RPMI7951 (cell line): ENCODE measurements around a stretch of chr5.

DNA sequence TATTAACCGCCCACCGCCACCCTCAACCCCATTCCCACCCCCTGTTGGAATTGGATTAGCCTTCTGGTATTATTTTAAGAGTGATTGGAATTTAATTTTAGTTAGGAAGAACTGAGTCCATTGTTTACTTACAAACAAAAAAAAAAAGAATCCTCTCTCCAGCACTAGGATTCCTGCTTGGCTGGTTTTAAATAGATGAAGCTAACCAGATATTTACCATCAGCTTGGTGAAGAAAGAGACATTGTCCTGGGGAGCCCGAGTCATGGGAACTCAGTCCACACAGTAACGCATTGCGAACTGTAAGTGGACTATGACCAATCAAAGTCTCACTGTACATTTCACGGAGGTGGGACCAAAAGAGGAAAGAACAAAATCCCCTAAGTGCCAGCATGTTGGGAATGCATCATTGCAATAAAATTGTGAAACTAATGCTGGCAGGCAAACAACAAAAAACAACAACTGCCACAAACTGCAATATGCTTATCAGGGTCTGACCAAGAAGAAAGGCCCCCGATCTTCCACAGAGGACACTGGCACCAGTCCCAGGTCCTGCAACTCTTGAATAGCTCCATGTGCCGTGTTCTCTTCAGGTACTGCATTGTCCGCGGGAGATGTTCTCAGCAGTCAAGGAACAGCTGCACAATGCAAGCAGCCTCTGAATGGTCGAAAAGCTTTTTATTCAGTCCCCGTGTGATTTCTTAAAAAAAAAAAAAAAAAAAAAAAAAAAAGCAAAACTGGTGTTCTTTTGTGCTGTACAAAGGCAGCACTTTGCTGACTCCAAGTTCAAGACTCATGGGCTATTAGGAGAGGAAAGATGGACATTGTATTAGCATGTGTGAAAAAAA, 38.2 kb downstream of the SEMA6A start:
- RAMPAGE, long total RNA, result no peak

GRCh38 chr5:116544270-116544923, 30.2 kb downstream of the SEMA6A start:
- RAMPAGE, long total RNA, result no peak

DNA sequence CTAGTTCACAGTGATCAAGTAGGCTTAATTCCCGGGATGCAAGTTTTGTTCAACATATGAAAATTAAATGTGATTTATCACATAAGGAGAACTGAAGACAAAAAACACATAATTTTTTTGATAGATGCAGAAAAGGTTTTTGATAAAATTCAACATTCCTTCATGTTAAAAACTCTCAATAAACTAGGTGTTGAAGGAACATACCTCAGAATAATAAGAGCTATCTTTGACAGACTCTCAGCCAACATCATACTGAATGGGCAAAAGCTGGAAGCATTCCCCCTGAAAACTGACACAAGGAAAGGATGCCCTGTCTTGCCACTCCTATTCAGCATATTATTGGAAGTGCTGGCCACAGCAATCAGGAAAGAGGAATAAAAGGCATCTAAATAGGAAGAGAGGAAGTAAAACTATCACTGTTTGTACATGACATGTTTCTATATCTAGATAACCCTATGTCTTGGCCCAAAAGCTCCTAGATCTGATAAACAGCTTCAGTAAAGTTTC, 70.1 kb downstream of the DMXL1 start:
- RAMPAGE, long total RNA, result no peak

GRCh38 chr5:119269906-119270379, 85.9 kb upstream of the TNFAIP8 start:
- RAMPAGE, long total RNA, result no peak

GRCh38 chr5:119271609-119271920, 84.3 kb upstream of the TNFAIP8 start:
- RAMPAGE, long total RNA, result no peak

GRCh38 chr5:119356668-119357128, 879 bp downstream of the TNFAIP8 start:
- RAMPAGE, long total RNA, result no peak

- RAMPAGE, long total RNA, result no peak
Measured at GRCh38 chr5:119896816-119897202, 267.5 kb downstream of the FAM170A start.

GRCh38 chr5:120512970-120513324, 48.8 kb downstream of the PRR16 start:
- RAMPAGE, long total RNA, result no peak

- RAMPAGE, long total RNA, result no peak
Measured at GRCh38 chr5:122020073-122020801, 57.8 kb downstream of the LOX start.

- RAMPAGE, long total RNA, result no peak
Measured at GRCh38 chr5:122126778-122127010, 2.7 kb upstream of the ZNF474 start.

- RAMPAGE, long total RNA, result no peak
Measured at GRCh38 chr5:122163622-122164473, 3.9 kb downstream of the ENSG00000250803 start.

DNA sequence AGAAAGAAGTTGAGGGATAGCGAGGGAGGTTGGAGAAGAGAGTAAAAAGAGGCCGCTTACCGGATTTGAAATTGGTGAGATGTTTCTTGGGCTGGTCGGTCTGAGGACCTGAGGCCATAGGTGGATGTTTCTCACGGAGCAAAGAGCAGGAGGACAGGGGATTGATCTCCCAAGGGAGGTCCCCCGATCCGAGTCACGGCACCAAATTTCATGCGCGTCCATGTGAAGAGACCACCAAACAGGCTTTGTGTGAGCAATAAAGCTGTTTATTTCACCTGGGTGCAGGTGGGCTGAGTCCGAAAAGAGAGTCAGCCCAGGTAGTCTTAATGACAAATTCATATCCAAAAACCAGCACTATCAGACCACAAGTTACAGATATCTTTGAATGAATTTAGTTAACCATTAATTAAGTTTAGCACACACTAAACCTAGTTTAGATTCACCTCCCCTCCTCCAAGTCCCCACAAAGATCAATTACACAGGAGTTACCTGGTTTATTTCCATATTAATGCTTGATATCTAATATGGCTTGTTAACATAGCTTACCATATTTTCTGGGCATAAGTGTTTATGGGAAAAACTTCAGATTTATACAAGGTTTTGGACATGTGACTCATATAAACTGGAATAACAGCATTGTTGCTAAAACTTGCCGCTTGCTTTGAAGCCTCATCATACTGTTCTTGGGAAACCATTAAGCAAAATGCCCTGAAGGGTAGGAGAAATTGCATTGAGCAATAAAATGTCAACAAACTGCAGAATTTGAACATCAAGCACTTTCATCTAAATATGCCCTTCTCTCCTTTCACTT, 166.7 kb downstream of the SNCAIP start:
- RAMPAGE, long total RNA, result no peak

GRCh38 chr5:122997175-122997692, 39.3 kb downstream of the PPIC start:
- RAMPAGE, long total RNA, result no peak

DNA sequence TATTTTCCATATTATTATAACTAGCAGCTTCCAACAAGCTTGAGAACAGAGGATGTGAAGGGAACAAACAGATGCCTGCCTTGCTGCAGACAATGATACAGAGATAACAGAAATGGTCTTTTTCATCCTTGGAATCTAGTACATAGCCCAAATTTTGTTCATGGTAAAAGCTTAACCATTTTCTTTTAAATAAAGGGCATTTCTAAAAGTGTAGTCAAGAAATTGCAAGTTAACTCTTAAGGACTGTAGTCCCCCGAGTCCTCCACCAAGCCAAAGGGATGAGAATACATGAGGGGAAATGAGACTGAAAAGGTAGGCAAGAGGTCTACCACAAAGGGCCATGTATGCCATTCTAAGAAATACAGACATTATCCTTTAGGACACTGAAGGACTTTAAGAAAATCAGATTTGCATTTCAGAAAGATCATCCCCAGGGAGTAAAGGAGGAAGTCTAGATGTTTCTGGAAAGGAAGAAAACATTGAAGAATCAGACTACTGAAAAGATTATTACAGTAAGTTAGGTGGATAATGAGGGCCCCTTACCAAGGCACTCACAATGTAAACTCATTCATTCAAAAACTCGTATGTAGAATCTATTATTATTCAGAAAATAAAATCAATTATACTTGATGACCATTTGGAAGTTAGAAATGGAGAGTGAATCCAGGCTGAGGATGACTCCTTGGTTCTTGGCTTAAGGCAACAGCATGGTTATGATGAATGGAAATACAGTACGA, 2.8 kb downstream of the CEP120 start:
- RAMPAGE, long total RNA, result no peak

DNA sequence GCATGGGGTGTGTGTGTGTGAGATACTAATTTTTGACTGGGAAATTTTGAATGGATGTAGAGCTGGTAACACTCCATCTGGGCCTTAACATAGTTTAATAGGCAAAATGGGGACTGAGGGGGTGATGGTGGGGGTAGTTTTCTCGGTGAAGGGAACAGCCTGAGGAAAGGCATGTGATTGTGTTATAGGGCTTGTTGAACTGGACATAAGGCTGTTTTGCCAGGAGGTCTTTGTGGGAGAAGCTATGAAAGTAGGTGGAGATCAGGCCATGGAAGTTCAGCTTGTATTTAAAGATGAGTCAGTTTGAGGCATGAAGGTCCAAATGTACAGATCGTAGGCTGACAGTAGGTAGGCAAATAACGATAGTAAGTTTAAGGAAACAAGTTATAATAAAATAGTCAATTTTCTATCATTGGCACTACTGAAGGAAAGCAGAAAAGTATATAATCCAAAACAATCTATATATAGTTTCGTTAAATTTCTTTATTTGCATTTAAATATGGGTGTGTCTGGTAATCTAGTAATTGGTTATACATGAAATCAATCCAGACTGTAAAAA, 2.7 kb downstream of the CSNK1G3 start:
- RAMPAGE, long total RNA, result no peak

GRCh38 chr5:123575500-123576143, 63.6 kb downstream of the CSNK1G3 start:
- RAMPAGE, long total RNA, result no peak

DNA sequence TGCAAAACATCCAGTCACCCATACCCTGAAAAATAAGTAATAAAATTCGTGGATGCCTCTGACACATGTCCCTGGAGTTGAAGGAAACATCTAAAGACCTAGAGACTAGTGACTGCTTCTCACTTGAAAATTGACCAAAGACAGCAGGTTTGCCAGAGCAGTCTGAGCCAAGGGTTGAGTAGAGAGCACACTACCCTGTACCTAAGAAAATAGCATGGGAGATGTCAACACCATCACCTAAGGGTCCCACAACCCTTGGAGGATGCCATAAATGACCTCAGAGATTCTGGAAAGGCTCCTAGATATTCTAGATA, 536.7 kb downstream of the ZNF608 start:
- RAMPAGE, long total RNA, result no peak

DNA sequence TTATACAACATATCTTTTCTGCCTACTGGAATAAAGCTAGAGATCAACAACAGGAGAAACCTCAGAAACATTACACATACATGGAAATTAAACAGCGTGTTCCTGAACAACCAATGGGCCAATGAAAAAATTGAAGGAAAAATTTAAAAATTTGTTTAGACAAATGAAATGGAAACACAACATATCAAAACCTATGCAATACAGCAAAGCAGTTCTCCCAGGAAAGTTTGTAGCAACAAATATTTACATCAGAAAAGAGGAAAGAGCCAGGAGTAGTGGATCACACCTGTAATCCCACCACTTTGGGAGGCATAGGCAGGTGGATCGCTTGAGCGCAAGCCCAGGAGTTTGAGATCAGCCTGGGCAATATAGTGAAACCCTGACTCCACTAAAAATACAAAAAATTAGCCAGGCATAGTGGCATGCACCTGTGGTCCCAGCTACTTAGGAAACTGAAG, 316.4 kb downstream of the ZNF608 start:
- RAMPAGE, long total RNA, result no peak

GRCh38 chr5:124605364-124605822, 141.0 kb downstream of the ZNF608 start:
- RAMPAGE, long total RNA, result no peak

DNA sequence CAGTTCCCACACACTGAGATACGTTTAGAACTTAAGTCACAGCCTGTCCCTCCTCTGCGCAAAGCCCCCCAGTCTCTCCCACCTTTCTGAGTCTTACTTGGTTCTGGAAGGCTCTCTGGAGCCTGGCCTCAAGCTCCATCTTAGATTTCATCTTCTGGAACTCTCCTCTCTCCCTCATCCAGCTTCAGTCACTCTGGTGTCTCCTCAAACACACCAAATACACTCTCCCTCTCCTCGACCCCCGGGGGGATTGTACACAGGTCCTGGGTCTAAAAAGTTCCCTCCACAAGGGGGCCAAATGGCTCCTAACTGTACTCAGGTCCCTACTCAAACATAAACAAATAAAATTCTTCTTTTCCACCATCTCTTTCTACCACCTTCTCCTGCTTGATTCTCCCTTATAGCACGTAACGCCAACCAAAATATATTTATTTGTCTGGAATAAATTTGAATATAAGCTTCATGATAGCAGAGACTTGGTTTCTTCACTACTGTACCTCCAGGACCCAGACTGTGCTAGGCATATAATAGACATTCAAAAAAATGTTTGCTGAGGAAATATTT, 21.5 kb downstream of the ZNF608 start:
- RAMPAGE, long total RNA, result no peak